SK-N-DZ (cell line): Measurements from ENCODE around the genes C2orf69 and SGO2.

GRCh38 chr2:197532690-197532890, 16.7 kb downstream of the MOB4 start:
RAMPAGE:
- cytosol, long total RNA = no peak
- nucleus, long total RNA = no peak

DNA sequence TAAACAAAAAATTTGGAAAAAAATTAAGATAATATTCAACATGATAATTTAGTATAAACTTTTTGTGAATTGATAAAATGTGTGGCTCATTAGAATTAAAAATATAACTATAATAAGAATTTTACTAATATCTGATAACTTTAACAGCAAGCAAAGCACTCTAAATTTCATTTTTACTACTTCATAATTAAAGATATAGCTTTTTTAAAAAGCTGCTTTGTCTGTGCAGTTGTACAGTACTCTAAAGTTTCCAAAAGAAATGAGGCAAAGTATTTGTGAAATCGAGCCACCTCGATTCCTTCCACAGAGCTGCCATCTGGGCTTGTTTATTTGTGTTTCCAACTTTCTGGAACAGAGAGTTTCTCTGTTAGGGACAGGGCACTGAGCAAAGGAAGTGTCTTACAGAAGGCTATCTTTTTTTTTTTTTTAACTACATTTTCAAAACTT, 986 bp downstream of the RFTN2 start:
RAMPAGE:
- cytosol, long total RNA = no peak
- nucleus, long total RNA = no peak

RAMPAGE:
- cytosol, long total RNA = no peak
- nucleus, long total RNA = no peak
Observed at GRCh38 chr2:197704730-197705102, 453 bp upstream of the MARS2 start.

DNA sequence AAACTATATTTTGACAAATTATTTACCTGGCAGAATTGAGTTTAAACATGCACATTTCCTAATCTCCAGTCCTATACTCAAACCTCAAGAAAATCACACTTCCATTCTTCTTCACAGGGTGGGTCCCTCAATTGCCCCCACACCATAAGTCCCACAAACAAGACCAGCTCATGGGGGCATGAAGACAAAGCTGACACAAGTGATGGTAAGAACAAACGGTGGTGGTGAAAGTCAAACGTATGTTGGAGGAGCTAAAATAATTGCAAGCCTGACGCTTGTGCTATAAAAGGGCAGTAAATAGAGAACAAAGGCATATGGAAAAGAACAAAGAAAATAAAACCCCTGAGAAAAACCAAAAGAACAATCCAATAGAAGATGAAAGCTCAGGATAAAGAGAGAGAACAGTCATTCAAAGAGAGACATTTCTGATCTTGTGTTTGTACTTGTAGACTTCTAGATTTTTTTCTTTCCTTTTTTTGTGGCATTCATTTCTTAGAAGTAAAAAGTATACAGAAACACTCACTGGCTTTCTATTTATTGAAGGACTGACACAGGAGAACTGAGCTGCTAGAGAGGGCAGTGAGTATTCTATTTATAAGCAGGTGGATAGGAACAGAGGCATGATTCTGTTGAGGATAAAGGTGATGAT, 688.6 kb downstream of the SATB2 start:
RAMPAGE:
- cytosol, long total RNA = no peak
- nucleus, long total RNA = no peak

DNA sequence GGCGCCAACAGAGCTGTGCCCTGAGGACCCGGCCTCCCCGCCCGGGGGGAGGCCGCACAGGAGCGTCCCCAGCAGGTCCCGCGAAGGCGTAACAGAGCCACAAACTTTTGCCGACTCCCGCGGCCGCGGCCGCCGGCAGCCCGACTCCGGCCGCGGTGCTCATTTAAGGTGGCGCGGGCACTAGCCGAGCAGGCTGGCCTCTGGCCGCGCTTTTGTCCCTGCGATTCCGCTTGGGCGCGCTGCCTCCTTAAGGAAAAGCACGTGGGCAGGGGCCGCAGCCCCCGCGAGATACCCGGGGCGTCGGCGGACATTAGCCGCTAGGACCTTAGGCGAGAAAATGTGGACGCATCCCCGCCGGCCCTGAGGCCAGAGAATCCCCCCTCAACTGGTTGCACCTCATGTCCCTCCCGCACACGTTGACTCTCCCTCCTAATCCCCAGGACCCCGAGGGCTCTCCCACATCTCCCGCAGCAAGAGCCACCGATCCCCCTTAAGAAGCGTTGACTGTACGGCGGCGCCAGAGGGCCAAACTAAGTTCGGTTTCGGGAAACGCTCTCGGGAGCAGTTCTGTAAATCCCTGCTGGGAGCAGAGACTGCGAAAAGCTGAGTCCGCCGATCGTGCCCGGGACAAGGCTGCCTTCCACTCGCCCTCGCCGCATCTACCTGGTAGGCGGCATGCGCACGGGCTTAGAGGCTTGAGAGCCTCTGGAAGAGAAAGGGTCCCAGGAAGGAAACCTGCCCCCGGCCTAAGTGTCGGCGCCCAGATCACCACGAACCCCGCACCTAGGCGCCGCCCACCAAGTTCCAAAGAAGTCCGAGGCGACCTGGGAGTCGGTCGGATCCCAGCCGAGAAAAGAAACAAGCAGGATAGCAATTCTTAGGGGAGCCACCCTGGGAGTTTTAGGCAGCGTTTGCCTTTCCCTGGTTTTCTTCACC, 1.7 kb upstream of the SATB2 start:
RAMPAGE:
- cytosol, long total RNA = start-site peak on the minus strand centred at position 452 of the sequence, 621 bp wide, 11 and 10 reads in 2 replicates
- nucleus, long total RNA = no peak

DNA sequence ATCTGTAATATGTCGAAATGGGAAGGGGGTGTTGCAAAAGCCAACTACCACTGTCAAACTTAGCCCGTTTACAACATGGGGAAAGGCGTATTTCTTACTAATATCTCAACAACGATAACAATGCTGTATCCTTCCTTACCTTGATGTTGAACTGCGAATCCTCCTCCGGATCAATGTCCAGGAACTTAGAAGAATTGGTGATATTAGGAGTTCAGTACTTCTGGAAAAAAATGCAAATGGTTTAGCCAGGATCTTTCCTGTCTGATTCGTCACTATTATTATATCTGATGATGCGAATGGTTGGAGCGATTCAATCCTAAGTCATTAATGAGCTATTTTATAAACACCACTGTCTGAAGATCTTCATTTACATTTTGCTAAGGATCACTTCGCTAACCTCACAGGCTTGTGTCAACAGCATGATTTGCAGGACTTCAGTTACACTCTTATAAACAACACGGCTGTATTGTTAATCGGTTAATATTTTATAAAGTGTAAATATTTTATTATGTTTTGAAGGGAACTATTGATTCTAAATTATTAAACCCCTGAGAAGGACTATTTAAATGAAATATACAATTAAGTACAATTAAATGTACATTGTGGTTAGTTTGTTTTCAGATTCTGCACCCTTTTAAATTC, 2.7 kb upstream of the SATB2 start:
RAMPAGE:
- cytosol, long total RNA = no peak
- nucleus, long total RNA = no peak

DNA sequence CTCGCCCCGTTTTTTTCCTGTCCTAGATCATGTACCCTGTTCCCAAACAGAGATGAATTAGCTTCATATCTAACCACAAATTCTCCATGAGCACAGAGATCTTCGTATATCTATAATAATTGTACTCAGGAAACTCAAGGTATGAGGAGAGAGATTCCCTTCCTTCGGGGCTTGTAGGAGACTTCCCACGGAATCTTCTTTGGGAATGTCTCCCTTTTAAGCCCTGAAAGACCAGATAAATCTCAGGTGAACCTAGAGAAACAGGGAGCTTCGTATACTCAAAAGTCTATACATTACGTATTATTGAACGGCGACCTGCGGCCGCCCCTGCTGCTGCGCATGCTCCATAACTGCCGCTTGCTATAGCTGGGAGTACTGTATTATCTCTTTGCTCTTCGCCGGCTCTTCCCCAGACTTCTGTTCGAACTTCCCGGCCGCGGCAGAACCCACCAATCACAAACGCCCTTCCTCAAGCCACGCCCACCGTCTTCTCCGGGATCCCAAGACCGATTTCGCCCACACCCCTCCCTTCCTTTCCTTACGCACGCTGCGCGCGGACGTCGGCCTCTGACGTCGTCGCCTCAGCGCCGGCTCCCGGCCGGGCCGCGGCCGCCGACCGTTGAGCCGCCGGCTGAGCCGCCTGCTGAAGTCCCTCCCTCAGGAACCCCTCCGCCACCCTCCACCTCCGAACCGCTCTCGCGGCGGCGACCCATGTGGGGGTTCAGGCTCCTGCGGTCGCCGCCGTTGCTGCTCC, at the start of gene C2orf69:
C2orf69 (plus strand) TSS at position 566 of the 754 bp plus-strand sequence.
RAMPAGE:
- cytosol, long total RNA = no peak
- nucleus, long total RNA = start-site peak on the plus strand centred at position 659 of the sequence, 131 bp wide, 93 and 23 reads in 2 replicates

RAMPAGE:
- cytosol, long total RNA = no peak
- nucleus, long total RNA = no peak
Observed at GRCh38 chr2:200174219-200175420, 131.9 kb upstream of the SPATS2L start.

RAMPAGE:
- cytosol, long total RNA = no peak
- nucleus, long total RNA = no peak
Observed at GRCh38 chr2:200383793-200384100, 77.3 kb downstream of the SPATS2L start.

DNA sequence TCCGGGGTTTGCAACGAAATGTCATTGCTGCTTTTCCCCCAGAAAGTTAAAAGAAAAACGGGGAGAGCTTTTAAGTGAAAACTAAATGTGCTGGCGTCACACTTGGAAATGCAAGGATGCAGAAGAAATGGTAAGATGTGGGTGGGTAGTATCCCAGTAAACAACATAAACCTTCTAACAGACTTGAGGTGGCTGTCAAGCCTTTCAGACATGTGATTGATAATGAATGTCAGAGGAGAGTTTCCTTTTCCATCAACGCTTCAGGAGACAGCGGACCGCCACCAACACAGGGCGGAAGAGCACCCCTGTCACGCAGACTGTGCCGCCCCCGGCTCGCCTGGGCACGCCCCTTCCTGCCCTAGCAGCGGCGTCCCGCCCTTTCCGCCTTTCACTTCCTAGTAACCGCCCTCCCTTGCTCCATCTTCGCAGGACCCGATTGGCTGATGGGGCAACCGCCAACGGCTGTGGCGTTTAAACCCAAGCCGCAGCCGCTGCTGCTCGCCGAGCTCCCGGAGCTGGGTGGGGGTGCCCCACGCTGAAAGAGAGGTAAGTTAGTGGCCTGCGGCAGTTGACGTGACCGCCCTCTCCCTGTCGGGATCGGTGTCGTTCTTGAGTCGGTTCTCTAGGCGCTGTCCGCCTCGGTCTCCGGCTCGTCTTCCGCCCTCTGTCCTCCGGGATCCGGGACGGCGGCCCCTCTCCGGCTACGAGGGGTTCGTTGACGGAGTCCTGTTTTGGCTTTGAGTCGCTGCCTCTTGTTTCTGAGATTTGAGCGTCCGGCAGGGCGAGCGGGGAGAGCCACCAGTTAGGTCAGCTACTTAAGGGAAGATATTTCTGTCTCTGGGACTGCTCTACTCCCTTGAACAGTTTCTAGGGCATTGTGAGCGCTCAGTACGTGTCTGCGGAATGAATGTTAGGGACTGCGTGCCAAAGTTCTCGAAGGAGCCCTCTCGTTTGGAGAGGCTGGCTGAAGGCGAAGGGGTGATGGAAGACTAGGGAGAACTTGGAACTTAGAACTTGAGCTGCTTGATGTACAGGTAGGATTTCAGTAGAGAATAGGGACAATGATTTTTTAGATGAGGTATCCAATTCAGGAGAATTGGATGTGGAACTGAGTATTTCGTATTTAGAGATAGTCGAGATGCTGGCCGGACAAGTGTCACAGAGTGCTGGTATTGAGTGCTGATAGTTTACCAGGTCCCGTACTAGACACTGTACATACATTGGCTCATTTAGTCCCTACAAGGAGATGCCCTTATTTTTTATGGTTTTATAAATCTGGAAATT, at the start of gene SGO2:
SGO2 (plus strand) TSS at position 501 of the 1,284 bp plus-strand sequence.
RAMPAGE:
- cytosol, long total RNA = start-site peak on the plus strand centred at position 505 of the sequence, 36 bp wide, 165 and 251 reads in 2 replicates
- nucleus, long total RNA = no peak

DNA sequence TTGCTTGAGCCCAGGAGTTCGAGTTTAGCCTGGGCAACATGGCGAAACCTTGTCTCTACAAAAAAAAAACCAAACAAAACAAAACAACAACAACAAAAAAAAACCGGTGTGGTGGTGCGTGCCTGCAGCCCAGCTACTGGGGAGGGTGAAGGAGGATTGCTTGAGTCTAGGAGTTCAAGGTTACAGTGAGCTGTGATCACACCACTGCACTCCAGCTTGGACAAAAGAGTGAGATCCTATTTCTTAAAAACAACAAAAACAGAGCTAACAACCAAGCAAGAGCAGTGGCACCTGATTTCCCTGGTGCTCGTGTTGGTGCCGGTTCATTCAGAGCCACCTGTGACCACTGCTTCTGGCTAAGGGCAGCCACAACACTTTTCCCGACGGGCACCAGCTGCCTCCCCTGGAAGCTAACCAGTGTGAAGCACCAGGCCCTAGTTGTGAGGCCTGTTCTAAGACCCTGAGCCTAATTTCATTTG, 1.3 kb downstream of the AOX1 start:
RAMPAGE:
- cytosol, long total RNA = no peak
- nucleus, long total RNA = no peak

DNA sequence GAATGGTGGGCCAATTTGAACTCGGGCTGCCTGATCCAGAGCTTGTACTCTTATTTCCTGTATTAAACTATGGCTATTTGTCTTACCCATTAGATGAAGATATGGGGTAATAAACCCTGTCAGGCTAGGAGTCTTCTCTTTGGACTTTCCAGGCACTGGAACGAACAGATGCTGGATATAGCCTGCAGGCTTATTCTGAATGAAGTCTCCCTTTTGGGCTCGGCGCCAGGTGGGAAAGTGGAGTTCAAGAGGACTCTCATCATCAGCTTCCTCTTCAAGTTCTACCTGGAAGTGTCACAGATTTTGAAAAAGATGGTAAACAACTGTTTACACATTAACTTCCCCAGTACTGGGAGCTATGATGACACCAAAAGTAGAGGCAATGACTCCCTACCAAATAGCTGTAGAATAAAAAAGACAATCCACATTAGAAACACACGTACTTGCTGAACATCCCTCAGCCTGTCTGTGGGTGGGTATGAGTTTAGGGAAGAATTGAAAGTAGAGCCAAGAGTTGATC, 27.9 kb downstream of the AOX1 start:
RAMPAGE:
- cytosol, long total RNA = no peak
- nucleus, long total RNA = no peak

GRCh38 chr2:200633061-200633508, 47.3 kb downstream of the AOX1 start:
RAMPAGE:
- cytosol, long total RNA = no peak
- nucleus, long total RNA = no peak

RAMPAGE:
- cytosol, long total RNA = no peak
- nucleus, long total RNA = no peak
Observed at GRCh38 chr2:200705268-200705831, 106.4 kb upstream of the BZW1 start.

DNA sequence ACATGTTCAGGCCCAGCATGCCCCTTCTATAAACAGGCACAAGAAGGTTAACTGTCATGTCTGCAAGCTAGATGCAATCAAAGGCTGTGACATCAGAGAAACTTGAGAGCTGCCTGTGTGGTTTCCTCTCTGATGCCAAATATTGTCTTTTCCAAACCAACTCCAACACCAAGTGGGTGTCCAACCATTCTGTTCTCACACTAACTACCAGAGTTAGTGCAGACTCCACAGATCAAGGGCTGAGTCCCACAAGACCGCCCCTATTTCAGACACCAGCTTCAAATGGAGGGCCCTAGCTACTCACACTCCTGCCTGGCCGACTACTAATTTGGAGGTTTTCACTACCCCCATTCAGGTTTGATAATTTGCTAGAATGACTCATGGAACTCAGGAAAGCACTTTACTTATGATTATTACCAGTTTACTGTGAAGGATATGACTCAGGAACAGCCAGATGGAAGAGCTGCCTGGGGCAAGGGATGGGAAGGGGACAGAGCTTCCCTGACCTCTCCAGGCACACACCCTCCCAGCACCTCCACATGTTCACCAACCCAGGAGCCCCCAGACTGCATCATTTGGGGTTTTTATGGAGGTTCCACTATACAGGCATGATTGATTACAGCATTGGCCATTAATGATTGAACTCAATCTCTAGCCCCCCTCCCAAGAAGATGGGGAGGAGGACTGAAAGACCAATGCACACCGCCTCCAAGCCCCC, 46.2 kb upstream of the BZW1 start:
RAMPAGE:
- cytosol, long total RNA = no peak
- nucleus, long total RNA = no peak

DNA sequence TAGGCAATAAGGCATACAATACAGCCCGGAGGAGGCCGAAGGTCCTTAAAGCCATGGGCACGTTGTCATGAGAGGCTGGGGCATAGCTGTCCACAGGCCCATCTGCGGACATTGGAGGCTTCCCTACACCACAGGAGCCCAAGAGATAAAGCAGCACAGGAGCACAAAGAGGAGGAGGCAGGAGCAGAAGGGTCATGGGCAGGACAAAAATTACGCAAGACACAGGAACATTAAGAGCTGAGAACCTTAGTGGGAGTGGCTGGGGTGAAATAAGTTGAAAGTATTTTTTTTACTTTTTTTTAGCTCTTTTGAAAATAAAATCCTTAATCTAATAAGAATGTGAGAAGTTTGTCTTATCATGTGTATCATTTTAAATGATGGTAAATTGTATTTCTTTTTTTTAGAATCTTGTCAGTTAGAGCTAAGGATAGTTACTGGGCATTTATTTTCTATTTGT, 16.5 kb upstream of the BZW1 start:
RAMPAGE:
- cytosol, long total RNA = no peak
- nucleus, long total RNA = no peak

DNA sequence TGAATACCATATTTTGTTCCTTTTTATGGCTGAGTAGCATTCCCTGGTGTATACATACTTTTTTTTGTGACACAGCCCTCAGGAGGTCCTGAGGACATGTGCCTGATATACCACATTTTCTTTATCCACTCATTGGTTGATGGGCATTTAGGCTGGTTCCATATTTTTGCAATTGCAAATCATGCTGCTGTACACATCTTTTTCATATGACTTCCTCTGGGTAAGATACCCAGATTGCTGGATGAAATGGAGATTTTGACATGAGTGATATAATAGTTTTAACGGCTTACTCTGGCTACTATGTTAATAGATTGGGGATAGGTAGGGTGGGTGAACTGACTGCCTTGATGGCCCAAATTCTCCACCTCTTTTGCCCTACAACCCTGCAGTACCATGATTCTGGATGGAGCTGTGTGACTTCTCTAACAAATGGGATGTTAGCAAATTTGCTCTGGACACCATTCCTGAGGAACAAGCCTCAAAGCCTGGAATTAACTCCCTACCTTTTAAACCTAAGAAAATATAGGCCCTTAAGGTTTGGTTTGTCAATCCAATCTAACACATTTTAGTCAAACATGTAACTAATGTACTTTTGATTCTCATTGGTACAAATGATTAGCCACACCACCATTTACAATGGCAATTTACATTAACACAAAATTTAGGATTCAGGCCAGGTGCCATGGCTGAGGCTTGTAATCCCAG, 13.1 kb downstream of the CLK1 start:
RAMPAGE:
- cytosol, long total RNA = no peak
- nucleus, long total RNA = no peak

DNA sequence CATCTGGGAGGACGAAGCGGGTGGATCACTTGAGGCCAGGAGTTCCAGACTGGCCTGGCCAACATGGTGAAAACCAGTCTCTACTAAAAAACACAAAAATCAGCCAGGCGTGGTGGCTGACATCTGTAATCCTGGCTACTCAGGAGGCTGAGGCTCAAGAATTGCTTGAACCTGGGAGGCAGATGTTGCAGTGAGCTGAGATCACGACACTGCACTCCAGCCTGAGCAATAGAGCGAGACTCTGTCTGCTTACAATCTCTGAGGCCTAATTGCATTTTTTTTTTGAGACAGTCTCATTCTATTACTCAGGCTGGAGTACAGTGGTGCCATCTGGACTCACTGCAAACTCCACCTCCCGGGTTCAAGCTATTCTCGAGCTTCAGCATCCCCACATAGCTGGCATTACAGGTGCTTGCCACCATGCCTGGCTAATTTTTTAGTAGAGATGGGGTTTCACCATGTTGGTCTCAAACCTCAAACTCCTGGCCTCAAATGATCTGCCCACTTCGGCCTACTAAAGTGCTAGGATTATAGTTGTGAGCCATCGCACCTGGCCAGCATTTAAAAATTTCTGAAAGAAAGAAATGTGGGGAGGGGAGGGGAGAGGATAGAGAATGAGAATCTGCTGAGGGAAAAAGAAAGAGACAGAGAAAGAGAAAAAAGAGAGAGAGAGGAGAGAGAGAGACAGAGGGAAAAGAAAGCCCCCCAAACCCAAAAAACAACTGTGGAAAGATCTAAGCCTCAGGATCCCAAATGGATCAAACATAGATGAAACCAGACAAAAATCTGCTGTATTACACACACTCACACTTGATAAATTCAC, 12.3 kb downstream of the CLK1 start:
RAMPAGE:
- cytosol, long total RNA = no peak
- nucleus, long total RNA = no peak

DNA sequence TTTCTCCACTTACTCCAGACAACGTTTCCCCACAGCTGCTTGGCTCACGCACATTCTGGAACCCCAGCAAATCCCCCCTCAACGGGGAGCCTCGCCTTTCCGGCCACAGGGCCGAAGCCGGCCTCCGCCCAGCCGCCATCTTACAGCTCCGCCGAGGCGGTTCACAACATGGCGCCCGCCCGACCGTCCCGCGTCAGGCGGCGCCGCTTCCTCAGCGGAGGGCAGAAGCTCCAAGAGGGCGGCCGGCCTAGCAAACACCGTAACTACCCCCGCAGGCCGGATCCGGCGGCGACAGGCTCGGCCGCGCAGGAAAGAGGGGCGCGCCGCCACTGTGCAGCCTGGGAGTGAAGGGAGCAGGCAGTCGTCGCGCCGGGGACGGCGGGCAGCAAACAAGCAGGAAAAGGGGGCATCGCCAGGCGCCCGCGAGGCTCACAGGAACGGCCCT, 348 bp downstream of the CLK1 start:
RAMPAGE:
- cytosol, long total RNA = no peak
- nucleus, long total RNA = no peak

DNA sequence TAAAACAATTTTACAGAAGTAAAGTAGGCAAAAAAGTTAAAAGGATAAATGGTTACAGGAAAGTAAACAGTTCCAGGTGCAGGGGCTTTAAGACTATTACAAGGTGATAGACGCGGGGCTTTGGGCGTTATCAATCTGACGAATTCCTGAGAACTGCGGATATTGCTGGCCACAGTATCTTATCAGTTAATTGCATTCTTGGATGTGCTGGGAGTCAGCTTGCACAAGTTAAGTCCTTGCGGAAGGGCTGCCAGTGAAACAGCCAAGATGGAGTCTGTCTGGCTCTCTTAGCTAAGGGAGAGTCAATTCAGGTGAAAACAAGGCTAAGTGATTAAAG, 10.2 kb downstream of the CFLAR start:
RAMPAGE:
- cytosol, long total RNA = no peak
- nucleus, long total RNA = no peak